CMK (cell line): ENCODE measurements around the genes URB1 and EVA1C.

GRCh38 chr21:26168673-26169011 is 1.9 kb downstream of the APP start:
- RRBS = no CpG with 5 or more reads among the region's 3 CpGs

GRCh38 chr21:26834937-26835353 is 10.3 kb downstream of the ADAMTS1 start:
- RRBS = no CpG with 5 or more reads among the region's 4 CpGs

DNA sequence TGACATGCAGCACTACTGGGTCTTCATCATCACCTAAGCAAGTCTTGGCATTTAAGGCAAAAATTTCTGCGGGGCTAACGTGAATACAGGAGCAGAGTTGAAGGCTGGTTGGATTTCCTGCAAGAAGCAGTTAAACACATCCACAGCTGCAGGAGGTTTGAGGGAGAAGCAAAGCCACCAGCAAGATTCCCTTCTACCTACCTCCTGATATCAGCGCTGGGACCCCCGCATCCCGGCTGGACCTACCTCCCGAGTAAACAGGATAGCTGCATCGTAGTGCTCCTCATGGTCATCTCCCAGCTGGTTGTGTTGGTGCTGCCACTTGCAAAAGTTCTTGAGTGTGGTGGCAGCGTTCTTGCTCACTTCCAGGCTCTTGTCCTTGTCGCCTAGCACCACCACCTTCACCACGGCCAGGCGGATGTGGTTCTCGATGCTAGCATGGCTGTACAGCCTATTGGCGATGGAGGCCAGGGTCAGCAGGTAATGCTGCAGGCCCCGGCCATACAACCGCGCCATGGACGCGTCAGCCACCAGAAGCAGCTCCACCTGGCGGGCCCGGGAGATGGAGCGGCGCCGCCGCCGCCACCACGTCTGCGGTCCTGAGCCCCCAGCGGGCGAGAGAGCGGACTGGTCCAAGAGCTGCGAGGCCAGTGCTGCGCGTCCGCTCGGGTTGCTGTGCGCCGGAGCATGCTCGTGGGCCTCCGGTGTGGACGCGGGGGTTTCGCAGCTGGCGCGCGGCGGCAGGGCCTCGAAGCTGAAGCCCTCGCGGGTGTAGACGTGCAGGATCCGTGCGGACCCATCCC is 1.6 kb downstream of the ADAMTS5 start:
- RRBS = 98% methylated on average over 7 of the region's 52 CpGs

DNA sequence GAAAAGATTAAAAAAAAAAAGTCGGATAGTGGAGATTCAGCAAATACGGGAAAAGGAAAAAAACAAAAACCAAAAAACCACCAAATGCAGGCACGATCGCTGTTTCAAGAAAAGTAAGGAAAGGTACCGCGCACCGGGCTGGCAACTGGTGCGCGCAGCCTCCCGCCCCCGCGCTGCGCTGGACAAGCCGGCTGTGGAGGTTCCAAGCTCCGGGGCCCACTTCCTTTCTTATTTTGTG is 320 bp downstream of the ADAMTS5 start:
- RRBS = 7% methylated on average over 8 of the region's 15 CpGs

- RRBS = no CpG with 5 or more reads among the region's 8 CpGs
Observed at GRCh38 chr21:29080427-29081188, 7.2 kb upstream of the CCT8 start.

GRCh38 chr21:29293320-29293963 is 5.3 kb upstream of the BACH1 start:
- RRBS = no CpG with 5 or more reads among the region's 3 CpGs

DNA sequence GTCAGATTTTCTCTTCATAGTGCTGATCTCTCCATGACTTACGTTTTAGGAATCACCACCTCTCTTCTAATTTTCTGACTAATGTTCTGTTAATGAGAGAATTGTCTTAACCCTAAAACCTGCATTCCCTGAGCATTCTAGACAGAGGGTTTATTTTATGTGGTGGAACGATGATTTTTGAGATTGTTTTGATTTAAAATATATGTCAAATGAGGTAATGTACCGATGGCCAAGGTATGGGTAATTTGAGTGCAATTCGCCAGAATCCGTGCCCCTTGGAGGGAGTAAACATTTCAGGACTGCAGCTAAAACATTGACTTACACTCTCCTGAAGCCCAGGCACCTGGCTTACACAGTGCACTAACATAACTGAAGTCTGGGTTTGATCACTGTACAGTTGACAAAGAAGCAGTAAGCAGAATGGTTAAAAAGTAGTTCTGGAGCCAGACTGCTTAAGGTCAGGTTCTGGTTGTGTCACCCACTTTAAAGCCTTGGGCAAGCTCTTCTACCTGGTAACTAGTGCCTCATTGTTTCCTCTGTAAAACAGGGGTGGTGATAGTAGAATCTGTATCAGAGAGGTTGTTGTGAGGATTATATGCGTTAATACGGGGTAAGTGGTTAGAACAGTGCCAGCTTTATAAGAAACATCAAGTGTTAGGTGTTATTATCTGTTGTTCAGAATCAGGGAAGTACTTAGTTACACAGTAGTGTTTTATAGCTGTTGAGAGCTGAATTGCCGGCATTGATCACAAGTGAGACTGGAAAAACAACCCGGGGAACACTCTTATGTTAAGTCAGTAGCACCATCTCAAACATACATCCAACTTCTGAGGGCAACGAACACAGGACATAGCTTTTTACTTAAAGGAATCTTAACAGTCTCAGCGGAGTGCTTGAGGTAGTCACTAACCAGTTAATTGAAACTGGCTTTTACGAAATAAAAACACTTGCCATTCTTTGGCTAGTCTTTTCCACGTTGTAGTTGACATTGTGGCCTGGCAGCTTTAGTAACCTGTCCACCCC is 3.6 kb downstream of the BACH1 start:
- RRBS = no CpG with 5 or more reads among the region's 13 CpGs

DNA sequence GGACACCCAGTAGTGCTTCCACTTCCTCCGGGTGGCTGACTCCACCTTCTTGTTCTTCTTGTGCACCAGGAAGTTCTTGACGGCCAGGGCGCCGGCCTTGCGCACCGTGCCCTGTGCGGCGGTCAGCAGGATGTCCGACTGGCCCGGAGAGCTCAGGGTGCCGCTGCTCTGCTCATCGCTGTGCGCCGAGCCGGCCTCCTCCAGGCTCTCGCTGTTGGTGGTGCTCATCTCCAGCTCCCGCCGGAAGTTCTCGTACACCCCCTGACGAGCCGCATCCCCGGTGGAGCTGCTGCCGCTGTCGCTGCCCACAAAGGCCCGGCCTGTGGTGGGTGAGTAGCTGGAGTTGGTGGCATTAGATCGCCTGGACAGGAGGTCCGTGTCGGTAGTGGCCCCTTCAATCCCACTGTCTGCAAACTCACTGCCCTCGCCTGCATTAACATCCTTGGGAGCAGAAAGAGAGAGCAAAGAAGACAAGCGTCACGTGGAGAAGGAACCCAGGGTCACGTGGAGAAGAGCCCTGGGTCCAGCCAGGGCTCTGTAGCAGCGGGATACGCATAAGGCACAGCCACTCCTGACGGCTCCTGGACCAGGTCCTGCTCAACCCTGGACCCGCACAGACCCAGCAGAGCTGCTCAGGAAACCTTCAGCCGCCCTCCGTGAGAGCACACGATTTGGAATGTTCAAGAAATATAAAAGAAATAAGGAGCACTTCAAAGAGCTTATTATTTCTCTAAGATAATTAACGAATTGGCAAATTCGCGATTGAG is 92.1 kb downstream of the TIAM1 start:
- RRBS = 91% methylated on average over 25 of the region's 42 CpGs

- RRBS = 25% methylated on average over 2 of the region's 5 CpGs
Observed at GRCh38 chr21:31354463-31354789, 10.4 kb upstream of the TIAM1 start.

- RRBS = no CpG with 5 or more reads among the region's 2 CpGs
Observed at GRCh38 chr21:31370814-31371091, 26.7 kb upstream of the TIAM1 start.

DNA sequence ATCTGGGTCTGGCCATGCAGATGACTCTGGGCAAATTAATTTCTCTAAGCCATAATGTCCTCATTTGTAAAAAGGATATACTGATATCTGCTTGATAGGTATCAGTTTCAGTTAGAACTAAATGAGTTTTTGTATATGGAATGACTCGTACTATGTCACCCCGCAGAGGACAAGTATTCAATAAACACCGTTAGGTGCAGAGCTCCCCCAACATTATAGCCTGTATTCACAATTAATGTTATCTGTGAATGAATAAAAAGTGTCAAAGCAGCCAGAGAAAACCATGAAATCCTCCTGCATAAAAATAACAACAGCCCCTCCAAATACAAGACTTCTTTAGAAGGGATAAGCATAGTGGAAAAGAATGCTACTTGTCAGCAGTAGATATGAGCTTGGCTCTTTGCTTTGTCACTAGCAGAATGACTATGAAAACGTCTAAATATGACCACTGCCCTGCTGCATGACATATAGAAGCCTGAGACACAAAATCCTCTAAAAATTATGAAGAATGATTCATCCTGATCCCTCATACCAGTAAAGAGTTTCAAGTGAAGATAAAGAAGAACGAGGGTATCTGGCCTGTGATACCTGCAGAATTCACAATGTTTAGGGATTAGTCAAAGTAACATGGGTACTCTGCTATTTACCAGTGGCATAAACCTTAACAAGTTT is 17.7 kb downstream of the SCAF4 start:
- RRBS = no CpG with 5 or more reads among the region's 5 CpGs

GRCh38 chr21:31873936-31874632 is 1.3 kb downstream of the HUNK start:
- RRBS = 42% methylated on average over 20 of the region's 49 CpGs

- RRBS = no CpG with 5 or more reads among the region's 19 CpGs
Observed at GRCh38 chr21:31908076-31908786, 35.4 kb downstream of the HUNK start.

DNA sequence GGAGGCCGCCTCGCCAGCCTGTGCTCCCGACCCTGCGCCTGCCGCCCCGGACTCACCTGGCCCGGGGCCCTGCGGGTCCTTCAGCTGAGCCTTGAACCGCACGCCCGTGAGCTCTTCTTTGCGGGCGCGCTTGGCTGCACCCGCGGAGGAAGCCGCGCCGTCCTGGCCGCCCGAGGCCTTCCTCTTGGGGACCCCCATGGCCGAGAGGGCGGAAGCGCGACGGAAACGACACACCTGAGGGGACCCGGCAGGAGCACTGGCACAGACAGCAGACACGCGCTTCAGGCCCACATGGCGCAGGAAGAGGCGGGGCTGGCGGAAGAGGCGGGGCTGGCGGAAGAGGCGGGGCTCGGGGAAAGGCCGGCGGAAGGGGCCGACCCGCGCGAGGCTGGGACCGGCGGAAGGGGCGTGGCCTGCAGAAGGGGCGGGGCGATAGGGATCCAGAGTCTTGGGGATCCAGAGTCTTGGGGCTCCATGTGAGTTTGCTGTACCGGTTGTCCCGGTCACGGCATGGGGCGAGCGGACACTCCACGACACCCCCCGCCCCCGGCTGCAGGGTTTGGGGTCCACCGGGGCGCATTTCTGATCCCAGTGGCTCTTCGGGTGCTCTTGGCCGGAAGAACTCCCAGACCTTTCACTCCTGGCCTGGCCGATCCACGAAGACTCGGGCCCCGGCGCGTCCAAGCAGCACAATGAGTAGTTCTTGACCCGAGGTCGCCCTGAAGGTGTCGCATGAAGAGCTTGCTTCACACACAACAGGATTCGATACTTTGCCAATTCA is at the start of gene URB1:
URB1 (minus strand) TSS at position 300 of the 781 bp plus-strand sequence.
- RRBS = 1% methylated on average over 35 of the region's 70 CpGs

- RRBS = no CpG with 5 or more reads among the region's 18 CpGs
Observed at GRCh38 chr21:32393494-32394130, 800 bp upstream of the URB1 start.

DNA sequence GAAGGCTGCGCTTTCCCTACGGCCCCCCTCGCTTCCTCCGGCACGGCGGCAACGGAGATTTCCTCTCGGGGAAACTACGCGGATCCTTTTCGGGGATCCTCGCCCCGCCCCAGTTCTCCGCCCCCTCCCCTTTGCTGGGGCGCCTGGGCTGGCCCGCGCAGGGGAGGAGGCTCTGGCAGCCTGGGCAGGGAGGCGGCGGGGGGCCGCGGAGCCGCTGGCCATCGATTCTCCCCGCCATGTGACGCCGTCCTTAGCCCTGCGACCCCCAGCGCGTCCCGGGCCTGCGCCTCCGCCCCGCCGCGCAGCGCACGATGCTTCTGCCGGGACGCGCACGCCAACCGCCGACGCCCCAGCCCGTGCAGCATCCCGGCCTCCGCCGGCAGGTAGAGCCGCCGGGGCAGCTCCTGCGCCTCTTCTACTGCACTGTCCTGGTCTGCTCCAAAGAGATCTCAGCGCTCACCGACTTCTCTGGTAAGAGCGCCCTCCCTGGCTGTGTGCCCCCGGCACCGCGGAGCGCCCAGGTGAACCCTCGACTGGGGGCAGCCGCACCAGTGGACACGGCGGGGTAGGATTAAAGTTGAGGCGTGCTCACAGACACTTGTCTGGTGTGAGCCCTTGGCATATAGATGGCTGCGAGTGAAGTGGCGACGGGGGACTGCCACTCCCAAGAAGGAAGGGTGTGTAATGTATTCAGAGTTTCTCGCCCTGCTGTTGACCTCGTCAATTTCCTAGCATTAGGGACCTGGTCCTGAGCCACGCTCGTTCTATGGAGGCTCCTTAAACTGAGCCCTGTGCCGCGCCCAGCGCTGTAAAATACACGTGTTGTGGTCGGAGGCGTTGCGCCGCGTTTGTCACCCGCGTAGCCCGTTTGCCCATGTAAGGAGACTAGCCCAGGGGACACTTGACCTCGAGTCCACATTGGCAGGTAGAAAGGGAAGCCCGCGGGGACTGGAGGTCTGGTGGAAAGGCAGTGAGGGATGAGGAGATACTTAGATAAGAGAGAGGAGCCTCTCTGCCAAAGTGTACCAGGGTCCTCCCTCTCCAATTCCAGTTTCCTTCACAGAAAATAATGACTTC is at the start of gene EVA1C:
EVA1C (plus strand) TSS at position 164 of the 1,077 bp plus-strand sequence.
- RRBS = 32% methylated on average over 25 of the region's 85 CpGs

DNA sequence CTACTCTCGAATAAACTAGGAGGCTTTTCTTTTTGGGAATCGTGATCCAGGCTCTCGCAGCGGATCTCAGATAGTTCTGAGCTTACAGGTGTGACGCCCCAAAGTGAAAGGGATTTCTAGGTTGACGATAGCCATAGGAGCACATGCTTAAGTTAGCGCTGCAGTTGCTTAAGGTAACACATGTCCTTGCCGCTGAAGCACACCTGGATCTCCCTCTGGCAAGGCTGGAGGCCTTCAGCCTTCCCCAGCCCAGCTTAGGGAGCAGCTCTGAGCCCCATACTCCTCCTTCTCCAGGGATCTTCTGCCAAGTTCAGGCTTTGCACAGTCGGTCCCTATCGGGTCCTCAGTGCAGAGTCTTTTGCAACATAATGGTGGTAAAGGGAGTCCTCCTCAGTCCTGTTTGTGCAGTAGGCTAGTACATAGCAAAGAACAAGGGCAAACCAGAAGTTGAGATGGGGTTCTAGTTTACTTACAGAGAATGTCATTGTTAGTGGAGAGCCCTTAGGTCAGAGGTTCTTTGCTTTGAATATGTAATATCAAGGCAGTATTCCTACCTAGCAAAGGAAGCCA is 1.2 kb downstream of the EVA1C start:
- RRBS = no CpG with 5 or more reads among the region's 10 CpGs

DNA sequence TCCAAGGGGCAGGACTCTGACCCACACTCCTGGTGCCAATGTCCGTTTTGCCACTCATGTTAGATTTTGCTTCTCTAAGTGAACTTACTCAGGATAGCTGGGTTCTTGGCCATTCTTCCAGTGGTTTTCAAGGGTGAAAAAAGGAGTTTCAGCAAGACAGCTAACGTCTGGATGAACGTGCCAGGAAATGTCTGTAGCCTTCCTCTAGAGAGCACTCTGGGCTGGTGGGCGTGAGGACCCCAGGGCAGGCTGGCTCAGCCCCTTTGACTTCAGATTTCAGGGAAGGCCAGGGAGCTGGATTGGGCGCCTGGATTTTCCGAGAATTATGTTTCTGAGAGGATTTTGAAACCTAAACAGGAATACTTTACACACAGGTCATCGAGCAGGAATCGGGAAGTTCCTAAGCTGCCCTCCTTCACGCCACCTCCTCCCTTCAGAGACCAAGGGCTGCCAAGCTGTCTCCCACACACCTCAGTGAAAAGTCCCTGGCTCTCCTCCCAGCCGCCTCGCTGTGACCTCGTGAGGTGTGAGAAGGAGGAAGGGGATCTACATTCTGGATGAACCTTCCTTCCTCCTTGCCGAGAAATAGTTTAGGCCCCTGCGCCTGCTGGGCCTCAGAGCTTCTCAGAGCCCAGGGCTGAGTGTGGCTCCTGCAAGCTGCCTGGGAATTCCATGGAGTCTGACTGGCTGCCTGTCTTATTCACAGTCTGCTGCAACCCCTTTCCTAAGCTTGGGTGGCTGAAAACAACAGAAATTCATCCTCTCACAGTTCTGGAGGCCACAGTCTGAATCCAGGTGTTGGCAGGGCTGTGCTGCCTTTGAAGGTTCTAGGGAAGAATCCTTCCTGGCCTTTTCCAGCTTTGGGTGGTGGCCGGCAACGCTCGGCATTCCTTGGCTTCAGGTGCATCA is 38.6 kb downstream of the EVA1C start:
- RRBS = no CpG with 5 or more reads among the region's 17 CpGs

GRCh38 chr21:32455593-32455989 is 43.1 kb downstream of the EVA1C start:
- RRBS = no CpG with 5 or more reads among the region's 7 CpGs

GRCh38 chr21:32507451-32508004 is 77.8 kb downstream of the TCP10L start:
- RRBS = no CpG with 5 or more reads among the region's 15 CpGs